Sciatic nerve (tissue), 1 donor: ENCODE measurements around a stretch of chr12.

DNA sequence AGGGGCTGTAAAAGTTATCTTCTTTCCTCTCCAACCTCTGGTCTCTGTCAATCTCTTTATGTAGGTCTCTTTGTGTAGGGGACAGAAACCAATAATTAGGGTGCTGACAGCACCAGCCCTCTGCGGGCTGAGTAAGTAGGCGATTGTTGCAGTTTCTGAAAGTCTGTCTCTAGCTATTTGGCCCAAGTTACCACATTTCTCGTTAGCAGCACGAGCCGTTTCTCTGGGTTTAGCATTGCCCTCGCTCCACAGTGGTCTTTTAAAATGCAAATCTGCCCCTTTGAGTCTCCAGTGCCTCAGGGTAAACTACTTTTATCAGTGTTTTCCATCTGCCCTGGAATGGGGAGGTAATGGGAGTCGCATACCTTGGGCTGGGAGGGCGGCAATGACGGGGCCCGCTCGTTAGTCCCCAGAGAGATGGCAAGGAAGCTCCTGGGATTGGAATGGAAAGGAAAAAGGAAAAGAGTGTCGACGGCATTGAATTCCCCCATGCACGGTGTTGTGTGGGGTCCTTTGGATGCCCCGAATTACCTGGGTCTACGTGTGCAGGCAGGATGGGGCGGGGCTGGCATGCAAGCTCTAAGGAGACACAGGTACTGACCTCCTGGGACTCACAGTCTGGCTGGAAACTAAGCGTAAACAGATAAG, 131.9 kb upstream of the MAP1LC3B2 start:
- PRO-cap, result no peak

- PRO-cap, result no peak
Observed at GRCh38 chr12:116552187-116553326, 6.6 kb upstream of the MAP1LC3B2 start.

- PRO-cap, result no peak
Observed at GRCh38 chr12:116594509-116594780, 35.3 kb downstream of the MAP1LC3B2 start.

- PRO-cap, result no peak
Observed at GRCh38 chr12:116604080-116604476, 44.9 kb downstream of the MAP1LC3B2 start.

DNA sequence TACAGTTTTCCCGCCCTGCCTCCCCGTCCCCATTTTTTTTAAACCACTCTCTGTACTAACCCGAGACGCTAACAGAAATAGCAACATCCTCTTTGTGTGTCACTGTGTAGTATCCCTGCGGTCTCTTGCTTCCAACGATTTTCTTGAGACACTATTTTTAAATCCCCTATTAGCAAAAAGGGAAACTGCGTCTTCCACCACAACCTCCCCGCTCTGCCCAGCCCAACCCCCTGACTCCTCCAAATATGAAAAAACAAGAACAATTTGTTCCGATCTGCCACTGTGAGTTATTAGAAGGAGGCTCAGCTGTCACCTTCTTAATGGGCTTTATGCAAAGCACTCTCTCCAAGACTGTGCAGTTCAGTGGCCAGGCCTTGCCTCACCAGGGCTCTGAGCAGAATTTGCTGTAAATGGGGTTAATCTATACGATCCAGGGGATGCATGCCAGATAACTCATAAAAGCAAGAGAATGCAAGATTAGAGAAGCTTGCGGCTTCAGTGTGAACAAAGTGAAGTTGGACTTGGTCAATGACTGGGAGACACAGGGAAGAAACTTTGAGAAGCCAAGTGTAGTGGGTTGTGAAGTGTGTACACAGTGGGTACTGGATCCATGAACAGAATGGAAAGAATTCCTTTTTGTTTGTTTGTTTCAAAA, 76.4 kb downstream of the MAP1LC3B2 start:
- PRO-cap, result no peak

DNA sequence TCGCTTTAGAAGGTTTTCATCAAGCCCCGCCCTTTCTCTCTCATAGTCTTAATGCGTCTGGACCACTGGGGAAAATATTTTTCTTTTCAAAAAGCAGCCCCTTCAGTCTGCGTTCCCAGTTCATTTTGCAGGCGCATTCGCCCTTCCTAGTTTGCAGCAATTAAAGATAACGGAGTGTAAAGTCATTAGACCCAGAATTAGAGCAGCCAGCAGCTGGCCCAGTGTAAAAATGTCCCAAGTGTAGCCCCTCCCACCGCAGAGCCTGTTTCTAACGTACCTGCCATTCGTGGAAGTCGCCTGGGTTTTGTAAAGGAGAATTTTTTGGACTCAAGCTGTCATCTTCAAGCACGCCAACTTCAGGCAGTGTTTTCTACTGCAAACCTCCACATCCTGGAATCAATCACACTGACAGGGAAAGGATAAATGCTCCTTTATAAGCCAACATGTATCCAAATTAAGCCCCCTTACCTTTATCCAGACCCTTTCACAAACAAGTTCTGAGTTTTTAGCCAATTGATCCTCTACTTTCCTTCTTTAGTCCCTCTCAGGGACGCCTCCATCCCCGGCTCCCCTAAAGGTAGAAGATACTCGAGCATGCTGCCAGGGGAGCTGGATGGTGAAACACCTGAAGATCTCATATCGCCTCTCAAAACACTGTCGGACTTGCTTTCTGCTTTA, 68.6 kb downstream of the TESC start:
- PRO-cap, result no peak

- PRO-cap, result no peak
Observed at GRCh38 chr12:117140561-117141668, 41.7 kb upstream of the TESC start.

DNA sequence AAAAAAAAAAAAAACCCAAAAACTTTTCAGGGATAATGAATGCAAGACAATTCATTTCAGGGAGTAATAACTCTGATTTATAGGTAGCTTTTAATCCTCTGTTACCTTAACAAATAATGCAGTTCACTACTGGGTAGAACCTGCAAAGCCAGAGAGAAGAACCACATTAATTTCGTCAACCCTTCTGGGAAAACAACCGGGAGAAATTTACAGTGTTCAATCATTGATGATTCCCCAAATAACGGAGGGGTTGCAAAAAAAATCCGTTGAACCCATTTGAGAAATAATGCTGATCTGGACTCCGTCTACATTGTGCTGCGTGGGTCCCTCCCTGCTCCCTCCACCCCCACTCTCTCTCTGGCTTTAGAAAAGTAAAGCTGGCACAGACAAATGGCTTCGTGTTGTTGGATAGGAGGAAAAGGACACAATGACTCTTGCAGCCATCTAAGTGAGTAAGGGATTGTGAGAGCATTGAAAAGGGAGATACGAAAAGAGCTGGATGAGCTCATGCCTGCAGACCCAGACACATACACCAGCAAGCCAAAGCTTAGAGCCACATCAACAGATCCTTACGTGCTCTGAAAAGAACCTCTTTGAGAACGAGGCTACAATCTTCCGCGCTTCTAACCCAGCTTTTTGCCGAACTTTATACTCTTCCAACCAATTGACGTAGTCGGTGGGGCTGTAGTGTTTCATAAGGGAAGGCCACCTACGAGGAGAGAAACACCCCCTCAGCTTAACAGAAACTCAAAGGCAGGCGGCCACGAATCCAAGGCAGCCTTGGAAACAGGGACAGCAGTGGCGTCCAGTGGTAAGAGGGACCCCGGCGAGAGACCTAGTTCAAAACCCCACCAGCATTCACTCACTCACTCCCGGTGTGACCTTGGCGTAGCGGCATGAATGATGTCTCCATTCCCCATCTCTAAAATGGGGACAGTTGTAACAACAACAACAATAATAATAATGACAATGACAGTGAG, 1.3 kb downstream of the FBXO21 start:
- PRO-cap, result unidirectional peak, plus-strand start at position 471 of the sequence

DNA sequence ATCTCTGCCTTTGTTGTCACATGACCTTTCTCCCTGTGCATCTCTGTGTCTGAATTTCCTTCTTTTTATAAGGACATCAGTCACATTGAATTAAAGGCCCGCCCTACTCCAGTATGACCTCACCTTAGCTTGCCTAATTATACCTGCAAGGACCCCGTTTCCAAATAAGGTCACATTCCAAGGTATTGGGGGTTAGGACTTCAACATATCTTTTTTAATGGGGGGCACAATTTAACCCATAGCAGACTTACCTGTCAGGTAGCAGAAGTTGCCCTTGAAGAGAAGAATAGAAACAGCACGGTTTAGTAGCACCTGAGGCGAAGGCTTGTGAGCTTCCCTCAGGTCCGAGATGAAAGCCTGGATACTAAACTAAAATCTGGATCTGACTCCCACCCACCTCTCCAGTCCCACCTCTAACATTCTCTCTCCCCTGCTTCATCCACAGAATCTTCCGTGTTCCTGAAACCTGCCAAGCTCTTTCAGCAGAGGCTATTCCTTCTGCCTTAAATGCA, 280.1 kb upstream of the NOS1 start:
- PRO-cap, result no peak

GRCh38 chr12:117685348-117686090, 283.3 kb downstream of the KSR2 start:
- PRO-cap, result no peak

- PRO-cap, result no peak
Observed at GRCh38 chr12:117686678-117687615, 281.8 kb downstream of the KSR2 start.

- PRO-cap, result no peak
Observed at GRCh38 chr12:118034703-118035883, 18.6 kb downstream of the RFC5 start.

DNA sequence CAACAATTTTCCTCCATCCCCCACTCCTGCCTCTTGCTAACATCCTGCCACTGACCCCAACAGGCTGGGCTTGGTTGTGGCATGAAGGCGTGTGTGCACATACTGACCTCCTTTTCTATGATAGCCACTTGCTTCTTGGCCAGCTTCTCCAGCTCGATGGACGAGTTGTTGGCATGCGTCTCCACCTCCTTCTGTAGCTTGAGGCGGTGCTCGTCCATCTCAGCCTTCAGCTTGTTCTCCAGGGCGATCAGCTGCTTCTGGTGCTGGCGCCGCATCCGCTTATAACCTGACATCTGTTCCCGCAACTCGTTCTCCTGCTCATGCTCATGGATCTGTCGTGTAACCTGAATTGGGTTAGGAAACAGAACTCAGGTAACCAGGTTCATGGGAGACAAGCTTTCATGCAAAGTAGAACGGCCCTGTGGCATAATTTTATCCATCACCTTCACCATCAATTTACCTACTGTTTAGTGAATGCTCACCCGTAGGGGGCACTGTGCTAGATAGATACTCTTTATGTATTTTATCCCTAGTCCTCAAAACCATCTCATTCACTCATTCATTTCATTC, 45.4 kb downstream of the PEBP1 start:
- PRO-cap, result no peak

- PRO-cap, result no peak
Observed at GRCh38 chr12:118307508-118308050, 65.1 kb downstream of the TAOK3 start.

DNA sequence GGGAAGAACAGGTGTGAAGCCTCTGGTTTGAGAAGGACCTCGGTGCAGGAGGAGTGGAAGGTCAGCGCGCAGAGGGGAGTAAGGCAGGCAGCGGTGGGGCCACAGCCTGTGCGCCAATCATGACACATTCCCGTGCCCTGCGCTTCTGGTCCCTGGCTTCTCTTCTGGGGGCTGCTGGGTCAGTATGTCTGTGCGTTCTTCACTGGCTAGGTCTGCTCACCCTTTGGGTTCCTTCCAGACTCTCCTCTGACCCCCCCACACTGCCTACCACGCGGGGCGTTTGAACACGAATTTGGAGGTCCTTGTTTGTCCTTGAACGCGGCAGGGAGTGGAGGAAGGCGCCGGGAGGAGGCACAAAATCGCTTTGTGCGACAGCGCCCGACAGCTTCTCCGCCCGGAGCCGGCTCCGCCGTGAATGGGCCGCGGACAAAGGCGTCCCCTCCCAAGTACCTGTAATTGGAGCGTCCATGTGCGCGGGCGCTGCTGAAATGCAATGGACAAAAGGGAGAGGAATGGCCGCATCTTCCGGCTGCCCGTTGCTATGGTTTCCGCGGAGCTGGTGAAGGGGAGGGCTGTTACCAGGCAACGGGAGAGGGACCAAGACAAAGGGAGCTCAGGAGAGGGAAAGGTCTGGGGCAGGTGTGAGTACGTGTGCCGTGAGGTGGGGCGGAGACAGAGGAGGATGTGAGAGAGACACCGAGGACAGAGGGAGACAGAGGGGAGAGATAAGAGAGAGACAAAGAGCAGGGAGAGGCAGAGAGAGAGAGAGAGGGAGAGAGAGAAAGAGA, 207.1 kb upstream of the SRRM4 start:
- PRO-cap, result no peak

DNA sequence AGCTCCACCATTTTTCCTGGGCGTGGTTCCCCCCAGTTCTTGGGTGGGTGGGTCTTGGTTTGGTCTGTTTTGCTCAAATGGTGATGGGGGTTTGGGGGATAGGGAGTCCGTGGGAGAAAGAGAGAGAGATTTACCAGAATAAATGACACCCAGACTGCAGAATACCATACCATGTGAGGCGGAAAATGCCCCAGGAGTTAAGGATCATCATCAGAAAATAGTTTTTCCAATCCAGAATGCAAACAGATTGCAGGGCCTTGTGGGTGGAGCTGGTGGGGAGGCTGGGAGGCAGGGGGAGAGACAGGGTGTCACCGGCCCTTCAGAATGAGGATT, 55.7 kb downstream of the SRRM4 start:
- PRO-cap, result unidirectional peak, minus-strand start at position 118 of the sequence

DNA sequence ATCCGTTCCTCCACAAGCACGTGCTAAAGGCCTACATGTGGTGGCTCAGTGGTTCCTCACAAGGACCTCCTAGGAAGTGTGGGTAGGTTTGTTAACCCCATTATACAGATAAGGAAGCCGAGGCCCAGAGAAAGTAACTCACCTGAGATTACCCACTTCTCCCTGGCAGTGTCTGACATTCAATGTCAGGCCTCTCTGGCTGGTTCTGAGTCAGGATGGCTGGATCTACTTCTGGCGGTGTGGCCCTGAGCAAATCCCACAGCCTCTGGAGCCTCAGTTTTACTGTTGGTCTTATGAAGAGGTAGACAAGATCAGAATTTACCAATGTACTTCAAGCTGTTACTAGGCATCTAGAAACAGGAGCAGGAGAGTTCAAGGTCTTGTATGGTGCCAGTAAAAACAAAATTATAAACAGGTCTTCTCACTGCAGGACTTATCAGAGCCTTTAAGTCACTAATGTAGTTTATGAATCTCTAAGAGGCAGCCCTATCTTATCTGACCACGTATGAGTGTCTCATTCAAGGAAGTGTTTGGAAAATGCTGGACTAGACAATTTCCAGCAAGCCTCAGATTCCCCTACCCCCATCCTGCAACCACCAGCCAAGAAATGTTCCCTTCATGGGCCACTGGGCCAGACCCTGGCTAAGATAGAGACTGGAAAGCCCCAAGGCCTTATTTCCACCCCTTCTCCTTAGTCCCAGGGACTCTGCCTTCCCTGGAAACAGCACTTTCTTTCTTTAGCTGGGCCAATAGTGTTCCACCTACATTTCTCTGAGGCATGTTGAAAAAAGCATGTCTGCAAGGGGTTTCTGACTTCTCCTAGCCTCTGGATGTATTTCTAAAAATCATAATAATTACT, 4.2 kb downstream of the HSPB8 start:
- PRO-cap, result no peak

DNA sequence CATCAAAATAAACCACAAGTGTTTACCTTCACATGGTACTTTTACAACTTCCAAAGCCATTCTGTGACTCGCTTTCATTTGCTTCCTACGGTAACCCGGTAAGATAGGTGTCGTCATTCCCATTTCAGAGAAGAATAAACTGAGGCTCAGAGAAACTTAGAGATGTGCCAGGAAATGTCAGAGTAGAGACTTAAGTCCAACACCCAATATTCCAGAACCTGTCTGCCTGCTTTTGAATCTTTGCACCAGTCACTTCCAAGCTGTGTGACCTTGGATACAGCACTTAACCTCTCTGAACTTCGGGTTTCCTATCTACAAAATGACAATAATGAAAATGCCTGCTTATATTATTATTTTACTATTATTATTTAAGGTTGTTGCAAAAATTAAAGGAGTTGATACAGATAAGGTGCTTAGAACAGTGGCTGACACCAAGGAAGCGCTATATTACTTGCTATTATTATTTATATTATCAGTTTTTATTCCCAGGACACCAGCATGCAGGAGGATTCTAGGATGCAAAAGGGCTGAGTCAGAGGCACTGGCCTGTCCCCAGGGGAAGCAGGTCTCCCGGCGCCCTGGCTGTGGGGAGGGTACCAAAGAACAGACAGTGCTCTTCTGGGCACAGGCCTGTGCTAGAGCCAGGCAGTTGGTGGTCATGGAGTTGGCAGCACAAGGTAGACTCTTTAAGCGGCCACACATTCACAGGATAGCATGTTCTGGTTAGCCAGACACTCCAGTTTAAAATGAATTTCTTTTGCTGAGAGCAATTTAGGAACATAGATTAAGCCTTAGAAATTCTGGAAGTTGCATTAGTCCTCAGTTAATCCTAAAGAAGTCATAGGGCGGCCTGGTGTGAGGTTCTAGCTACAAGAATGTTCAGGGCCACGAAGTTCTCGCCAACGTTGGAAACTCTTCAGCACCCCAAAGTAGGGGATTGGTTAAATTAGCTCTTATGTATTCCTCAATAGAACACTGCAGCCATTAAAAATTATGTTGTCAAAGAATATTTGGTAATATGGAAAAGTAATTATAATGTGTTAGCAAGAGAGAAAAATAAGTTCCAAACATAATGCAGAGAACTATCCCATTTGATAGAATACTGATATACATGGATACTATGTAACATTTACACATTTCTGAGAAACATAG, 5.5 kb downstream of the HSPB8 start:
- PRO-cap, result unidirectional peak, plus-strand start at position 648 of the sequence

GRCh38 chr12:119186228-119187002, 7.7 kb downstream of the HSPB8 start:
- PRO-cap, result no peak

- PRO-cap, result no peak
Observed at GRCh38 chr12:119229975-119230260, 51.2 kb downstream of the HSPB8 start.